ENCODE measurements around a stretch of chr9.

- PRO-cap = no peak
- RAMPAGE, long total RNA, 4 experiments = no peak in any of the 4 experiments
These were observed 95 bp downstream of the KLF4 start for GRCh38 chr9:107489641-107489707.

DNA sequence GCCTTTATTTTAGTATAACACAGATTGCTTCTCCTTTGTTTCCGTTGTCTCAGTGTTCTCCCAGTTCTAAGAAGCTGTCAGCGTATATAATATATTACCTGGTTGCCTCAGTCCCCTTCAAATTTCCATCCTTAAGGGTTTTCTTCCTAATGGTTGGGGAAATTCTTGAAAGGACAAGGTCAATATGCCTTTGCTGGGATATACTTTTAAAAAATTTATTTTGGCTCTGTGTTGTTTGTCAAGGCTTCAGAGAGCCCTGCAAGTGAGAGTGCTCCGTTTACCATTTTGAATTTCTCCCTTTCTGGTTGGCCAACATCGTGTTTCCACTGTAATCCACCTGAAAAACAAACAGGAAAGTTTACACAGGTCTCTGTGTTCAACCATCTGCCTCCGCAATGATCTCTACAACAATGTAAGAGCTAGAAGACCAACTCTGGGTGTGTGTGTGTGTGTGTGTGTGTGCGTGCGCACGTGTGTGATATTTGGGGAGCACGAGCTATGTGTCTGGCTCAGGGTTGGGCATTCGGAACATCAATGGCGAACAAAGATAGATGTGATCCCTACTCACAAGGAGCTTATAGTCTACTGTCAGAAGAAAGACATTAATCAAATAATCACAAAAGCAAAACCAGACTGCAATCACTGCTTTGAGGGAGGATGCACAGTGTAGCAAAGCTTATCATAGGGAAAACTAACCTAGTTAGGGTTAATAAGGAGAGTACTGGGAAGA lies 19.7 kb upstream of the KLF4 start:
- PRO-cap = no peak
- RAMPAGE, long total RNA, 4 experiments = no peak in any of the 4 experiments

DNA sequence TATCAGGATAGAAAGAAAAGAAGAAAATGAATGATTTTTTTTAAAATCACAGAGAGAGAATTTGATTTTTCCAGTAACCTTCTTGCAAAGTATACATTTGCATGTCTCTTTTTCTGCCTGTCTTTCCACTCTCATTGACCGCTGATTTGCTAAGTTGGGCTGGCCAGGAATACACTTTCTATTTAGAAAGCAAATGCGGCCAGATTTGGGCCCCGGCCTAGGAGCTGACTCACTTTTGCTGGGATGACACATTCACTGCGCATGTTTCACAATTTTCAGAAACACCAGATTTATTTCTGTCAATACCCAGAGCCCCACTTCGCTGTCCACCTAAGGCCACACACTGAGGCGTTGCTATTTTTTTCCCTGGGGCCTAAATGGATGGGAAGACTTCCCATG lies 261.1 kb upstream of the KLF4 start:
- PRO-cap = bidirectional peak, plus-strand start at position 322 of the sequence, minus-strand start at position 156 of the sequence
- RAMPAGE, long total RNA, 4 experiments = no peak in any of the 4 experiments

- PRO-cap = no peak
- RAMPAGE, long total RNA, 4 experiments = no peak in any of the 4 experiments
These were observed 326.8 kb upstream of the KLF4 start for GRCh38 chr9:107816309-107816907.

DNA sequence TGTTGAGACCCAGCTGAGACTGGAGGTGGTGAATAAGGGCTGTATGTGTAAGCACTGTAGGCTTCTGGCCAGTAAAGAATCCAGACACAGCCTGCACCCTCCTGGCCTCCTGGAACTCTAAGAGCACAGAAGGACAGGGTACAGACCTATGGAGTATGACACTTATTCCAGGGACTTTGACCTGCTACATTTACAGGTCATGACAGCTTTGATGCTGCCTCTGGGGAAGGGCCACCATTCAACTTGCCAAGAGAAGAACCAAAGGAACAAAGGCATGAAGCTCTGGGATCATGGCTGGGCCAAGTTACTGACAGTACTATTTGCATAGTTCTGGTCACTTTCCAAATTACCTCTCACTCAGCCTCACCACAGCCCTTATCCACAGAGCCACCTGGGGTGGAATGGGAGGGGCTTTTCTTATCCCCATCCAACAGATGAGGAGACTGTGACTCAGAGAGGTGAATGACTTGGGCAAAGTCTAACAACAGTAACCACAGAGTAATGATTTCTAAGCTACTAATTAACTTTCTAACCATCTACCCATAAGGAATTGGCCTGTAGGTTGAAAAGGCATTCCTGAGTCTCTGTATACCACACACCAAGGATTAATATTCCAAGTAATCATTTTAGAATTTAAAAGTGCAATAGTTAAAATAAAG lies 604.5 kb upstream of the KLF4 start:
- PRO-cap = no peak
- RAMPAGE, long total RNA, 4 experiments = no peak in any of the 4 experiments

GRCh38 chr9:108440044-108440433 lies 415.7 kb downstream of the ACTL7B start:
- PRO-cap = unidirectional peak, plus-strand start at chr9:108440261
- RAMPAGE, long total RNA, 4 experiments = no peak in any of the 4 experiments

GRCh38 chr9:108551595-108551970 lies 304.2 kb downstream of the ACTL7B start:
- PRO-cap = no peak
- RAMPAGE, long total RNA, 4 experiments = no peak in any of the 4 experiments

- PRO-cap = bidirectional peak, plus-strand start at chr9:108779761, minus-strand start at chr9:108779637
- RAMPAGE, long total RNA, 4 experiments = no peak in any of the 4 experiments
These were observed 76.3 kb downstream of the ACTL7B start for GRCh38 chr9:108779382-108779897.

GRCh38 chr9:108891023-108891494 lies 29.0 kb downstream of the ACTL7A start:
- PRO-cap = no peak
- RAMPAGE, long total RNA, 4 experiments = no peak in any of the 4 experiments

DNA sequence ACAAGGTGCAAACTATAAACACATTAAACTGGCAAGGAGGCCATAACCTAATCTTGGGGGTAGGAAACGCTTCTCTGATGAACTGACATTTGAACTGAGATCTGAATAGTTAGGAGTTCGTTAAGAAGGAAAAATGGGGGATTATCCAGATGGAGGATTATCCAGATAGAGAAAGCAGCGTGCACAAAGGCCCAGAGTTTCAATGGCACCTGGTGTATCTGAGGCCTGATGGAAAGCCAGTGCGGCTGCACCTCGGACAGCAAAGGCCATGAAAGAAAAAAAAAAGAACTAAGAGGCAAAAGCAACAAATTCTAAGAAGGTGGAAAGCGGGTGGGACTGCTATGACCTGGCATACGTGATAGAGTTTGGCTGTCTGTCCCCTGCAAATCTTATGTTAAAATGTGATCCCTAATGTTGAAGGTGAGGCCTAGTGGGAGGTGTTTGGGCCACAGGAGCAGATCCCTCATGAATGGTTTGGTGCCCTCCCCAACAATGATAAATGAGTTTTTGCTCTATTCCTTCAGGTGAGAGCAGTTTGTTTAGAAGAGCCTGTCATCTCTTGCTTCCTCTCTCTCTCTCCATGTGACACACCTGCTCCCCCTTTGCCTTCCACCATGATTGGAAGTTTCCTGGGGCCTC lies 13.1 kb upstream of the CTNNAL1 start:
- PRO-cap = no peak
- RAMPAGE, long total RNA, 4 experiments = no peak in any of the 4 experiments

DNA sequence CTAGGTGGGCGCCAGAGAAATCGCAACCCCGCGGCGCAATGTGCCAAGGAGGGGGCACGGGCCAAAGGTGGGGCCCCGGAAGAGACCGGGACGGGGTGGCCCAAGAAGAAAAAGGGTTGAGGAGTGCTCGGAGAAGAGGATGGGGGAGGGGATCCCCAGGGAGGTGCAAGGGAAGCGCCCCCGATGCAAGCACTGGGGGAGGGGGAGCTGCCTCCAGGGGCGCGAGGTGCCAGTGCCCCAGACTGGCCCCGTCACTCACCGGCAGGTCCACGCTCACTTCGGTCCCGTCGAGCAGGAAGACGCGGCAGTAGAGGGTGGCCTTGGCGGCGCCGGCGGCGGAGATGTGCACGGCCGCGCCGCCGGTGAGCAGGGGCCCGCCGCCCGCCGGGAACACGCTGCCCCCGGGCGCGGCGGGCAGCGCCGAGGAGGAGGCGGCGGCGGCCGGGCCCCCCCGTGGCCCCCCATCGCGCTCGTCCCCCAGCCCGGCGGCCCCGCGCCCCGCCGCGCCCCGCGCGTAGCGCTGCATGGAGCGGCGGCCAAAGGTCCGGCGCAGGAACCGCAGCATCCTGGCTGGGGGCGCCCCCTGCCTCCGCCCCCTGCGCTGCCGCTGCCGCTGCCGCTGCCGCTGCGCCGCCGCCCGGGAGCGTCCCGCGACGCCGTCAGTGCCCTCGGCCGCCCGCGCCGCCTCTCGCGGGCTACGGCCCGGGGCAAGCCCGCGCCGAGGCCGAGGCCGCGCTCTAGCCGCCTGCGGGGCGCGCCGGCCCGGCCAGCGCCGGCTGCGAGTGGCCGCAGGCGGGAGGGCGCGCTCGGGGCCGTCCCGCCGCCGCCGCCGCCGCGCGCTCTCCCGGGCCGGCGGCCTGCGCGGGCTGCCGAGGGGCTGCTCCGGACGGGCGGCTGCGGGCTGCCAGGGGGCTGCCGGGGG lies 716 bp downstream of the EPB41L4B start:
- PRO-cap = no peak
- RAMPAGE, long total RNA, 4 experiments = no peak in any of the 4 experiments

GRCh38 chr9:109355950-109356297 lies 35.1 kb upstream of the EPB41L4B start:
- PRO-cap = no peak
- RAMPAGE, long total RNA, 4 experiments = no peak in any of the 4 experiments

DNA sequence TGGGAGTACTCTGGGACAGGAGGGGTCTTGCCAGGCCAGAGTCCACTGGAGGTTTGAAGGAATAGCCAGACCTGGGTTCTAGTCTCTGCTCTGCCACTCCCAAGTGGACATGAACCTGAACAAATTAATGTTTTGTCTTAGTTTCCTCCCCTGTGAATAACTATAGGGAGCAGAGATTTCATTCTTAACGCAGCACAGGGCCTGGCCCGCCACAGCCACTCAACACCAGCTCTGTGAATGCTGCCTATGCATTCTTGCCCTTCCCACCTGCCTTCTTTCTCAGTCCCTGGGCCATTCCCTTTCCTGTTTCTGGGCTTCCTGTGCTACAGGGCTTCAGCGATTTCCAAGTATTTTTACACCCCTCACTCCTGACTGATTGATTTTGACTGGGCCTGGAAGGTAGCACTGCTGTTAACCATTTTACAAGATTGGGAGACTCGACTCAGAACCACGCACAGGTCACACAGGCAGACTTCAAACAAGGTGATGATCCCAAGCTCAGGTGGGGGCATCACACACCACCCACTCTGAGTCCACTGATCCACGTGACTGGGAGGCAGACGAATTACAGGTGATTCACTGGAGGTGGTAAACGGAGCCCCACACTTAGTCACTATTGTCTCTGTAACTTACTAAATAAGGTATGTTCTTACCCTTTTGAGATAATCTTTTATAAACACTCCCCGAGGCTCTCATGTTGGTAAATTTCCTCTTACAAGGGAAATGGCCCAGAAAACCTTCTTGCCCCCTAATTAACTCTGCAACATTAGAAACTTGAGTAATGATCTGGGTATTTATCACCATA lies 21.3 kb downstream of the PTPN3 start:
- PRO-cap = no peak
- RAMPAGE, long total RNA, 4 experiments = no peak in any of the 4 experiments

DNA sequence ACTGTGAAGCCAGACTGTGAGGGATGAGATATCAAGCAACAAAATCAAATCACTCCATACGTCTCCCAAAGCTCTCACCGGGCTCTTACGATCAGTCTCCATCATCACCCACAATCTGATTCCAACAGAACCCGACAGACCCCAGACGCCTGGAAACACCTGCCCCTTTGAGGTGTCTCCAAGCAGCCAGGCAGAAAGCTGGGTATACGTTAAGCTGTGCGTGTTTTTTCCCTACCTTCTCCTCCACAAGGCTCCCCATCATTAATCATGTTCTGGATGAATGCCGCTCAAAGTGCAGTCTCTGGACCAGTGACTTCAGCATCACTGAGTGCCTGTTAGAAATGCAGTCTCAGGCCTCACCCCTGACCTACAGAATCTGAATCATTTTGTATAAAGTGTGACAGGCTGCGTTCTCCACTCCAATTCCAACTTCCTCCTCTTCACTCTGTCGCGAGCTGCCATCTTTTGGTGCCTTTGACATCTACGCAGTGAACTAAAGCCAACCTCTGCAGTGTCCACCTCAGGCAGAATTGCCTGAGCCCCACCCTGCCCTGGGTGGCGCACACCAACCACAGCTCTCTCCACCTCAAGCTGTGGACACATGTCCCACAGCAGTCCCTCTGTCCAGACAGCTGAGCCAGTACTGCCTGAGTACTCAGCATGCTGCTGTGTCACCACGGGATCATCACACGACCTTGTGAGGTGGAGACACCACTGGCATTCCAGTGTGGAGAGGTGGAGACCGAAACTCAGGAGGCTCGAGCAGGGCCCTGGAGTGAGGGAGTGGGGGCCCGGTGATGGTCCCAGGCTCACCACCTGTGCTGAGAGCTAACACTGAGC lies 14.3 kb downstream of the PTPN3 start:
- PRO-cap = no peak
- RAMPAGE, long total RNA, 4 experiments = no peak in any of the 4 experiments

DNA sequence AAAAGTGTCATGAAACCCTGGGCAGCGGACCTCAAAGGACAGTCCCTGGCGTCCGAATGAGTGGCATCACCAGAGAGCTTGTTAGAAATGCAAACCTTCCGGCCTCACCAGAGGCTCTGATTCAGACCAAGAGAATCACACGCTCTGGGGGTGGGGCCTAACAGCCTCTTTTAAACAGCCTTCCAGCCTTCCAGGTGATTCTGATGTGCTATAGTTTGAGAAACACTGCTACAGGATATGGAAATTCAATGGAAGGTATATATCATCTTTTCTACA lies 10.8 kb downstream of the PTPN3 start:
- PRO-cap = no peak
- RAMPAGE, long total RNA, 4 experiments = no peak in any of the 4 experiments

- PRO-cap = no peak
- RAMPAGE, long total RNA, 4 experiments = no peak in any of the 4 experiments
These were observed 138.3 kb downstream of the PALM2AKAP2 start for GRCh38 chr9:109918237-109918784.

DNA sequence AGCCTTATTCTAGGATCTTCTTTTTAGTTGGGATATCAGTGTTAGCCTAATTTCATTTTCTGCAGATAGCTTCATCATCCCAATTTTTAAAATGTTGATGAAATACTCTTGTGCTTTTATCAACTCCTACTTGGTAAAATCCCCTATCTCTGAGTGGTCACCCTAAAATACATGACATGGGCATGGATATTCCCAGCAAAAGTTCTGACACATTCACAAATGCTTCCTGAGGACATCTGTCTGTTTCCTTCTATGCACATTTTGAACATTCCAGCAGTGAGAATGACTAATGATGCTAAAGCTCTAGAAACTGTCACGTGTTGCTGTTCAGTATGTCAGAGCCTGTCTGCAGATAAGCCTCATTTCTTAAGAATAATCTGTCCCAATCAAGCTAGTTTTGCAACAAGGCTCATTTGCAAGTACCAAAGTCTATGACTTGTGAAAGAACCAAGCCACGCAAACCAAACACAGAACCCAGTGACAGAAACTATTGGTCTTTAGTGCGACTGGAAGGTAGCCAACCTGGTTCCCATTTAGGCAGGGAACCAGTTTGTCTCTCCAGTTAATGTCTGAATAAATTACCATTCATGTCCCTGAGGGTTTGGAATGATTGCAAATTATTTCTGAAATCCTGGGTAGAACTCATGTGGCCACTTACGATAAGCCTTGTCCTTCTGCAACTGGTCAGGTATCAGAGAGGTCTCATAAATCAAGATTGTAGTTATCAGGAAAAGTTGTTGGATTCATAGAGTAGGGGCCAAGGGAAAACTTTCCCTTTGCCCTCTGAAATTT lies 178.5 kb downstream of the C9orf152 start:
- PRO-cap = no peak
- RAMPAGE, long total RNA, 4 experiments = no peak in any of the 4 experiments

- PRO-cap = bidirectional peak, plus-strand start at chr9:110050184, minus-strand start at chr9:110049892
- RAMPAGE, long total RNA, 4 experiments = no peak in any of the 4 experiments
These were observed 157.8 kb downstream of the C9orf152 start for GRCh38 chr9:110050147-110050513.

- PRO-cap = no peak
- RAMPAGE, long total RNA, 4 experiments = no peak in any of the 4 experiments
These were observed 108.0 kb upstream of the TXNDC8 start for GRCh38 chr9:110445710-110446116.

- PRO-cap = no peak
- RAMPAGE, long total RNA, 4 experiments = no peak in any of the 4 experiments
These were observed 59.4 kb downstream of the MUSK start for GRCh38 chr9:110727870-110728580.